Neural cell (in vitro differentiated cells): ENCODE measurements around the gene ANKRD23.

DNA sequence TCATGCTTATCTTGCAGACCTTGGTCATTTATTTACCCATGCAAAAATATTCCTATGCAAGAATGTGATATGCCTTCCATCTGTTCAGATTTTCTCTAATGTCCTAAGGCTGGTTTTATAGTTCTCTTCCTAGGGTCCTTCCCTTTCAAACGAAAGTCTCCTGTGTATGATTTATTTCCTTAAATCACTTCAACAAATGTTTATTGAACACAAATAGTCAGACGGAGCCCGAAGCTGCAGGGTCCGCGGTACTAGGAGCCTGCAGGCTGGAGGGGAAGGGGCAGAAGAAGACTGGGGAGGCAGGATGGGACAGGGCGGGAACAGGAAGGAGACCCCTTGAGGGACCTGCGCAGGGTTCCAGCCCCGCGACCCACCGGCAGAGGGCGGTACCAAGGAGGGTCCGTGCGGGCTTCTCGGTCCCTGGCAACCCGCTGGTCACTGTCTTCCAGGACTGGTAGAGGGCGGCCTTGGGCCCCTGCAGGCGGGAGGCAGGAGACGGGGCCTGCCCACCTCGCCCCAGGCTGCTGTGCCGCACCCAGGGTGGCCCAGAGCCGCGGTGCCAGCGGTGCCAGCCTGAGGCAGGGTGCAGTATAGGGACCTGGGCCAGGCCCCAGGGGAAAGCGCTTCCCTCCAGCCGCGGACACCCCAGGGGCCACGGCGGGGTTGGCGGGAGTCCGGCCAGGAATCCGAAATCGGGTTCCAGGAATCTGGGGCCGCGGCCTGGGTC is 34.6 kb downstream of the NEURL3 start:
- RAMPAGE, long total RNA = no peak

DNA sequence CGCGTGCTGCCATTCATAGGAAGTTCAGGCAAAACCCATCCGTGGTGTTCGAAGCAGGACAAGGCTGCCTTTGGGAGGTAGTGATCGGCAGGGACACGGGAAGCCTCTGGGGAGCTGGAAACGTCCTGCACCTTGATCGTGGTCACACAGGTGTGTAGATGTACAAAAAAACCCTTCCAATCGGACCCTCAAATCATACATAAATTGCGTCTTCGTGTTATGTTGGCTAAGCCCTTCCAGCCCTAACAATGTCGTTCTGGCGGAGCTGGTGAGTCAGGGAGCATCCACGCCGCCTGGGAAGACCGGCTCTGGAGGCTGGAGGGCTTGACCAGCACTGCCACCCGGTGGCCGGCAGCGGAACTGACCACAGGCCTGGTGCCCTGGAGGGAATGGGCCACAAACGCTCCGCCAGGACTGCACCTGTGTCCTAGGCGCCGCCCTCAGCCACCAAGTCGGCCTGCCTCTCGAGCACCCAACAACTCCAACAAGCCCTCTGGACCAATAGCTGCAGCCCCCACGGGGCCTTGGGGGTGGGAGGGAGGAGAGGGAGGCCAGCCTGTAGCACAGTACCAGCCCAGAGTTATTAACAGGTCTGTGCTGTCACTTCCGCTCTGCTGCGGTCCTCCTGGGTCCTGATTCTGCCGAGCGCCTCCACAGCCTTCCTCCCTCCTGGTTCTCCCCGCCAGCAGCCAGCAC is 4.2 kb upstream of the NEURL3 start:
- RAMPAGE, long total RNA = no peak

DNA sequence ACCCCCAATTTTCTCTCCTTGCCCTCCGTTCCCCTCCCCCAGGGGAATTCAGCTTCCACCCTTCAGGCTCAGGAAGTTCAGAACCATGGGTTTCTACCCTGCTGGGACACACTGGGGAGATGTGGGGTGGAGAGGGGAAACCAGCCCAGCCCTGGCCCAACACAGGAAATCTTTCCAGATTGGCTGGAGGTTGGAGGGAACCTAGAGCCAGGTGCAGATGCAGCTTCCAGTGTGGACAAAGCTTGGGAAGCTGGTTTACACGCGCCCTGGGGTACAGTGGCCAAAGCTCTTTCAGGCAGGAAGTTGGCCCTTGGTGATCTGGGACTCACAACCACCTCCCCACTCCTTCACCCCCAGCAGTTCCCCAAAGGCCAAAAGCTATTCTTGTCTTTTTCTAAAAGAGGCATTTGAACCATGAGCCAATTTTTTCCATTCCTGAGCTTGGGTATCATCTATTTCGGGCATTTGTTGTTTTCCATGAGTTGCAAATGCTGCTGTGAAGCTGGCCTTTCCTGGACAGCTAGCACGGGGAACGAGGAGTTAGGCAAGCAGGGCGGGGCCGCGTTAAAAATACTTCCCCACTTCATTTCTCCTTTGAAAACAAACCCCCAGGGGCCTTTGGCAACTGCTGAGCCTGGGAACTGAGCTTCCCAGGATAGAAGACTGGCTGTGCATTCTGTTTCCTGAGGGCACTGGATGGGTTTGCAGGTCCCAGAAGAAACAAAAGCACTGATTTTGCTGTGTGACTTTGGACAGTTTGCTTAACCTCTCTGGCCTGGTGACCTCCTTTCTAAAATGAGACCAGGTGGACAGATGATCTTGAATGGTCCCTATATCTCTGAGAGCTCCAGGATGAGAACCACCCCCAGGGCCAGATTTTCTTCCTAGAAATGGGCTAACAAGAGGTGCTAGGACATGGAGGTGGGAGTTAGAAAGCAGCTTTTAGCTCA is 3.0 kb upstream of the ARID5A start:
- RAMPAGE, long total RNA = no peak

DNA sequence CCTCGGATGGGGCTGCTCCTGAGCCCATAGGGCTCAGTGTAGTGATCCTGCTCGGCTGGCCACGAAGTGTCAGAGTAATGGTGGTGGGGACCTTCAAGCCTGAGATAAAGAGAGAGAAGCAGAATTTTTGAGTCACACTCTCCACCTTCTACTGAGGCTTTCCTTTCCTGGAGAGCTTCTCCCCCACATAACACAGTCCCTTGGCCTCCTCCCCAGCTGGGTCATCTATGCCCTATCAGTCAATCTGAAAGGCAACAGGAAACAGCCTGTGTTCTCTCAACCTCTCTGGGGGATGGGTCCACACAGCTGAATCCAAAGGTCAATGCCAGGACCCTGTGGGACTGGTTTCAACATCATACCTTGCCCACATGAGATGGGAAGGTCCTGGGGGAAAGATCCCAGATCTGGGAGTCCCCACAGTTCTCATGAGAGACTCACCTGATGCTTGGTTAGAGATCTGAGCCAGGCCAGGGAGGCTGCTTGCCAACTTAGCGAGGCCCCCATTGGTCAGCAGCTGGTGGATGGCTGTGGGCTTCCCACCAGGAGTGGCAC is 36.4 kb downstream of the KANSL3 start:
- RAMPAGE, long total RNA = no peak

GRCh38 chr2:96663119-96663724 is 20.7 kb downstream of the FER1L5 start:
- RAMPAGE, long total RNA = no peak

- RAMPAGE, long total RNA = no peak
Measured at GRCh38 chr2:96665082-96665611, 22.6 kb downstream of the FER1L5 start.

DNA sequence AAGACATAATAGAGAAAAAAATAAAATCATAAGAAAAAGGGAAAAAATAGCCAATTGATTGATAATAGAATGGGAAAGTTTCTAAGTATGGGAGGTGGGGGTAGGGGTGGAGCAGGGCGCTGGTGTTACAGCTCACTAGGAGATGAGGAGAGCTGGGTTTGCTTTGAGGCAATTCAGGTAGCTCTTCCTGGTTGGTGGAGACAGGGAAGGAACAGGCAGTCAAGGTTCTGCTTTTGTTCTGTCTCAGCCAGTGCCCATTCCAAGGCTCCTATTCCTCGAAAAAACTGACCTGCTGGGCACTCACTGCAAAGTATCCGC is 1.7 kb upstream of the CNNM4 start:
- RAMPAGE, long total RNA = no peak

GRCh38 chr2:96762891-96763304 is 2.2 kb downstream of the CNNM4 start:
- RAMPAGE, long total RNA = no peak

GRCh38 chr2:96843906-96845007 is at the start of gene ANKRD23:
Gene ANKRD23, minus strand, starts transcription at chr2:96844021.
- RAMPAGE, long total RNA = no peak

DNA sequence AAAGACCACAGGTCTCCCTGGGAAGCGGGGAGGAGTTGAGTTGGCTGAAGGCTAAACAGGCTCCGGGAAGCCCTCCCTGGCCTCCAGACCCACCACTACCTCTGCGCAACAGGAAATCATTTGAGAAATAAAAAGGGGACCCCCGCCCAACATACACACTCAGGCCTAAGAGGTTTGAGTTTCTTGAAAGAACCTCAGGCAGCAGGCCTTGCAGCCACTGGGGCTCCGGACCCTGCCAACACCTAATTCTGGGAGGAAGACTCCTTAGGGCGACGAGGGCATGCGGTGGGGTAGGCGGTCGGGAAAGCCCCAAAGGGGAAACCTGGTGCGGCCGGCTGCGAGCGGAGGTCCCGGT is 1.8 kb downstream of the SEMA4C start:
- RAMPAGE, long total RNA = no peak

DNA sequence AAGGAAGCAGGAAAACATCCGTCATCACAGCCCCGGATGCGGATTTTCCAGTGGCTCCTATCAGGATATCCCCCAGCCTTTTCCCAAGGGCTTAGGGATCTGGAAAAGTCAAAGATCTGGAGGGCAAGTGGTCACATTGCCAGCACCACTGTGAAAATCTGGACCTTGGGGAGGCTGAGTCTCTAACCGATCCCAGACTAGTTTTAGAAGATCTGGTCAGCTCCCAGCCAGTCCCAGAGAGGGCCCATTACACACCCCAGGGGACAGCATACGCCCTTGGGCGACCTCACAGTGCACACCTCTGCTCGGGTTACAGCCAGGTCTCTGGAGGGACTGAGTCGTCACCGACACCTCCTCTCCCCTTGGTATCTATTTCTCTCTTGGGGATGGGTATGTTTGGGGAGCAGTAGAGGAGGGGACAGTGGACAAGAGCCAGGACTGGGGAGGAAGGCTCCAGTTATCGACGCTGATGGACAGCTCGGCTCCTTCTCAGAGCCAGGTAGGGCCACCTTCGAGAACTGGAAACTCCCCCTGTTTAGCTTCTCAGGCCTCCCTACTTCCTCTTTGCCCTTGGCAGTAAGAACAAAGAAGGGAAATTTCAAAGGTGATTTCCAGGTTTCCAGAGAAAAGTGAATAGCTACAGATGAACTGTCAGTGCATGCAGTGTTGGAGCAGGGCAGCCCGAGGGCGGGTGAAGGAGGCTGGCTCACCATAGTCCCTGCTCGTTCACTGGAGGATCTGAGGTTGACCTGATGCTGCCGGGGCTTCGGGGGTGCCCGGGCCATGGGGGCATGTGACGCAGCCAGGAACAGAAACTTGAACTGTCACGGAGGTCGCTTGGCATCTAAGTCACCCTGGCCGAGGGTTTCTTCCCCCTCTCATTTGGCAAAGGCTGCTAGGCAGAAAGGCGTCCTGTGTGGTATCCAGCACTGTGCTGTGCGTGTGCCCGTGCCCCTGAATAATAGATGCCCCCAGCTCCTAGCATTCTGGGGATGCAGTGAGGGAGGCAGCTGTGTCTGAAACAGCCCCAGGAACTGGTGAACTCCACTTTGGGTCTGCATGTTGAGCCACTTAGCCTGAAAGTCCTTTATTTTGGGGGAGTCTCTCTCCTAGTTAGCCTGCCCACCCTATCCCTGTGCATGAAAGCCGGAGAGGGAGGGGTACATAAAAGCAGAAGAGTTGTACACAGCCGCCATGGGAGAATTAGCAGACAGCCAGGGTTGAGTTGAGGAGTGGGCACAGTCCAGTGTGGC is 4.5 kb upstream of the SEMA4C start:
- RAMPAGE, long total RNA = no peak

DNA sequence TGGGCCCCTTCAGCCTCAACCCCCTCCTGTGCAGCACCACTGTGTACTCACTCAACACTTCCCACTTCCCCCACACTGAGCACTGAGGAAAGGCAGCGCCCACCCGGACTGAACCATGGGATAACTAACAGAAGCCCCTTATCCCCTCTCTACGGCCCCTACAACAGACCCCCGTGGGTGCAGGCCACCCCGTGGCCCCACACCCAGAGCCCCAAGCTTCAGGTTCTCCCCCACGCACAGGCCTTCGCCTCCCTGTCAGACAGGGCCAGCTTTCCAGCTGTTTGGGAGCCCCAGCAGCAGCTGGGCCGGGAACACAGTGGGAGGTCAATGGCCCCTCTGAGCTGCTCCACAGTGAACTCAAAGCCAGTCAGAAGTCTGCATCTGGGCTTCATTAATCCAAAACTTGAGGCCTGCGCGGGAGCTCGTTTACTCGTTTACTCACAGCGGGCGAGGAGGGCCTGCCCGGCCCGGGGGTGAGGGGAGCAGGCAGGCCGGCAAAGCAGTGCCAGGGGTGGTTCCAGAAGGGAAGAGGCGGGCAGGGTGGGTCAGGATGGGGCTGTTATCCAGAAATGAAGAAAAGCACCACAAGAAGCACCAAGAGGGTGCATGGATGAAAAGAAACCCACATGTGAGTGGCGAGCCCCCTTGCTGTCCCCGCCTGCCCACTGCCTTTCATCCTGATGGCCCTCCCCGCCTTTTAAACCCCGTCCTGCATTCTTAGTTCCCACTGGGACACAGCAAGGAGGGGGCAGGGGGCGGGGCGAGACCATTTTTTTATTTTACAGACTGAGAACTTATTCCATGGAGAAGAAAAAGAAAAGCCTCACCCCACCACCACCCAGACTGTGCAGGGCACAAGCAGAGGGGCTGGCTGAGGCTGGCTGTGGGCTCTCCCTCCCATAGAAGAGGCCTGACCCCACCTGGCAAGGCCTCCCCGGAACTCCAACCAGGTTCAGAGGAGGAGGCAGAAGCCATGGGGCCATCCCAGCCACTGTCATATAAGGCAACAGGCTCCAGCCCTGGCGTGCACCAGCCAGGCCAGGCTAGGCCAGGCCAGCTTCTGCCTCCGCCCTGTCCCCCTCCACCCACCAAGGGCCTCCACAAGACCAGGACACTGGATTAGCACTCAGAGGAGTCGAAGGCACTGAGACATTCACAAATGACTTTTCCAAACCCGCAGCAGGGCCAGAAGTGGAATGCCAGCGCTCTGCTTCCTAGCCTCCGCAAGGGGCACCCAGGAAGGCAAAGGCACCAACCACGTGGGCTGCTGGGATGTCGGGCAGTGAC is 37.1 kb upstream of the SEMA4C start:
- RAMPAGE, long total RNA = no peak

DNA sequence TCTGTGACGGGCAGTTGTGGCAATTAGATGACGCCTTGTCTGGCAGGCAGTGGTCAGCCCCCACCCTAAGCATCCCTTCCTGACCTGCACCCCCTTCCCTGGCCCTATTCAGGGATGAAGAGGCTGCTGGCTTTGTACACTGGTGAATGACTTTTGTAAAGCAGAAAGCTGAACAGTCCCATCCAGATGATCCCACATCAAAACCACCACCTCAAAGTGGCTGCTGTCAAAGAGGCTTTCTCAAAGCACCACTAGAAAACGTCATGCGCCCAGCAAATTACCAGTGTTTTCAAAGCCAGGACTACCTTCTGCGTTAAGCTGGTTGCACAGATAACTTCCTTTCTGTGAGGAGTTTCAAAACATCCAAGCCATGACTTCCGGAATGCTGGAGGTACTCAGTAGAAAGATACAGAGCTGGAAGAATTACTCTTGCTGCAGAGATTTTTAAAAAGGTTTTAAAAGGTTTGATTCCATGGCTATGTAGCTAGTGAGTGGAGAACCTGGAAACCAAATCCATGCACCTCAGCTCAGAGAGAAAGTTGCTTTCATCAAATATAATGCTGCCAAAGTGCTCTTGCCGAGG is 23.5 kb downstream of the FAM178B start:
- RAMPAGE, long total RNA = no peak

- RAMPAGE, long total RNA = no peak
Measured at GRCh38 chr2:97552786-97553278, 36.8 kb downstream of the ANKRD36B start.

DNA sequence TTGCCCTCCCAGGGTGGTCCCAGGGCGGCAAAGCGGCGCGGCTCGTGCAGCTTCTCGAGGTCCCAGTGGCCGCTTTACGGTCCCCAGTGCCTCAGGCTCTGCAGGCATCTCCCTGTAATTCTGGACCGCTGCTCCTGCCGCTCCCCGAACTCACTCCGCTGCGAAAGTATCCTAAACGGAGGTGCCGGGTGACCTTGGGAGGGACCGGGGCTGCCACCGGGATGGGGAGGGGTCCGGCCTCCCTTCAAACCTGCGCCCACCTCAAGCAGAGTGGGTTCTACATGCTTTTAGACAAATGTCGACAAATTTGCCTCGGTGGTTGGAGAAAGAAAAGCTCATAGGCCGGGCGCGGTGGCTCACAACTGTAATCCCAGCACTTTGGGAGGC is 357 bp downstream of the COX5B start:
- RAMPAGE, long total RNA = no peak

DNA sequence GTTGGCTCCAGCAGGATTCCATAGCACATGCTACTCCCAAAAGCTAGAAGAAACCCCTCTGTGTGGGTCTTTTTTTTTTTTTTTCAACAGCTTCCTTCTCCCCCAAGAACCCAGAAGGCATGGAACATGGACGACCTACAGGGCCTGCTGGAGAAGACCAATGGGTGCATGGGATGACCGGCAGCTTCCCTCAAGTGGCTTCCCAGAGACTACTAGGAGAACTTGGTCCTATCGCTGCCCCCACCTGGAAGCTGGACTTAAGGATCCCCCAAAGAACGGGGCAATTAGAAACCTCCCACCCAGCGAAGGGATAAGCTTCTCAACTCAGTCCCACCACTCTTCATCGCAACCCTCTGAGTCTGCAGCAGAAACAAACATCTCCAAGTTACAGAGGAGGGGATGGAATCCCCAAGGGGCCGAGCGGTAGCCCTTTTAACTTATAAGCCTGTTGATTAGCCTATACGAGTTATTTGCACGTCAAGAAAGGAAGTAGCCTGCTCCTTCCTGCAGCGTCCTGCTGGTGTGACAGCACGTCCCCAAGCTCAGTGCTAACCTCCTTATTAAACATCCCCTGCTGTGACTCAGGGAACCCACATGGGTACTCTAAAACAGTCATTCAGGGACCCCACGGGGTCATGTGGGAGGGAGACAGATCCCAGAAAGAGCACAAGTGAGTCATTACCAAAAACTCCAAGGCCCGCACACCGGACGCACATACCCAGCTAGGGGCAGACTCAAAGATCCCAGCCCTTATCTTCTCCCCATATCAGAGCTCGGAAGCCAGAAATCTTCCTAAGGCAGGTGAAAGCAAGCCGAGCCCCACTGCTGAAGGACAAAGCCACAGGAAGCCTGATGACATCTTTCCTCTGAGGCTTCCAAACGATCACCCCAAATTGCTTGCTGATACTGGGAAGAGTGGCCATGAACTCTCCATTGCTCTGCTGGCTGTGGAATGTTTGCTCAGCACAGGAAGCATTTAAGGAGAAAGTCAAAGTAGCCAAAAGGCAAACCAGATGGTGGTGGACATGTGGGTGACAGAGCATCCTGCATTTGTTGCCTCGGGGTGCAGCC is 1.2 kb downstream of the ACTR1B start:
- RAMPAGE, long total RNA = no peak

DNA sequence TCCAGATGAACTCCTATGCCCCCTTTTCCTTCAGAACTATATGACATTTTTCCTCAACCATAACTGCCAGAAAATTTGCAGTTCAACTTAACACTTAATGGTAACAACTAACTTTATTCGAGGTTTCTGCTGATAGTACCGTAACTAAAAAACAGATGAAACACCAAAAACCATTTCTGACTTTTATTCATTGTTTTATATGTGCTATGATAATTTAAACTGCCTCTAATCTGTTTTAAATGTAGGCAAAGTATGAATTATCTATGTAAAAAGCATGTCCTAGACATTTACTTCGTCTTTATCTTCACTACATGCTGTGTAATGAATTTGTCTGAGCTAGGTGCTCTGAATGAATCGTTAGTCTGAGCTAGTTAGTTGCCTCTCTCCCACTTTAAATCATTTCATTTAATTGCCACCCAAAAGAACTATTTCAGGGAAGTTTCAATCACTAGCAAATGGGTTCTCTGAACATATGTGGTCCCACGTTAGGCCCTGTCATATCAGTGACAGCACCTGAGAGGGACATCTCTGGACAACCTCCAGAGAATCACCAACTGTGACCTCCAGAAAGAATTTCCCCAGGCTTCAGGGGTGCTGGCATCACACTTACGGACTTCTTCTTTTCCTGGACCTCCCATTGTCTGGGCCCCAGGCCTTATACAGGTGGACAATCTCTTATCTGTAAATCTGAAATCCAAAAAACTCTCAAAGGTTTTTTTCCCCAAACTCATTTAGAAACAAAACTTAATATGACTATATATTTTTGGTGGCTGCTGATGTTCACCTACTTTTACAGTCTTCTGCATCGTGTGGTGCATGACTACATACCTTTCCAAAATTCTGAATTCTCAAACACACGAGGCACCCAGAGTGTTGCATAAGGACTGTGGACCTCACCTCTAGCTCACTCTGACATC is 73.8 kb downstream of the ZAP70 start:
- RAMPAGE, long total RNA = no peak

DNA sequence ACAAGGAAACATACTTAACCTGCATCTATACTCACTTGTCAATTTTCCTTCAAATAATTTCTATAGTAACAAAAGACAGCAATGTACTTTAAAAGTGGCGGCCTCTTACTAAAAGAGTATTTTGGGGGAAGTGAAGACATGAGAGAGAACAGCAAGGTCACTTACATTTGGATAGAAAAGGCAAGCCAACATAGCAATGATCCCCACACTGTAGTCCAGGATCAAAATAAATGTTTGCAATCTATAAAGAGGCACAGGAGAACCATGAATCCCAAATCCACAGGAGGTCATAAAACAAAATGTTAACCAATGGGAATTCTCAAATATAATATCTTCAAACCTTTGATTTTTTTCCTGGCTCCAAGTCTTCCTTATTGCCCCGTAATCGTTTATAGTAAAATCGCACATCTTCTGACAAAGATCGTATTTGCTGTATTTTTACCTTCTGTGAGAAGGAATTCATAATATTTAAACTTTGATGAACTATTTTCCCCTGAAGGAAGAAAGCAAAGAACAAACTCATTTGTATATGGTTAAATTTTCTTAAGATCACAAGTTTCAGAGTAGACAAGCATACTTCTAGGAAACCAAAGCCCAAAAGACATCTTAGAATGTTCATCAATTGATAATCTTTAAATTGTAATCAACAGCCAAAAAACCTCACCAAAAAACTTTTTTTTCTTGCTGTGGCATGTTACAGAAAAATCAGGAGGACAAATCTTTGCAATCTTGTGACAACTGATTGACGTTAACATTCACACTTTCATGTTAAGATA is 92.0 kb downstream of the ZAP70 start:
- RAMPAGE, long total RNA = no peak

DNA sequence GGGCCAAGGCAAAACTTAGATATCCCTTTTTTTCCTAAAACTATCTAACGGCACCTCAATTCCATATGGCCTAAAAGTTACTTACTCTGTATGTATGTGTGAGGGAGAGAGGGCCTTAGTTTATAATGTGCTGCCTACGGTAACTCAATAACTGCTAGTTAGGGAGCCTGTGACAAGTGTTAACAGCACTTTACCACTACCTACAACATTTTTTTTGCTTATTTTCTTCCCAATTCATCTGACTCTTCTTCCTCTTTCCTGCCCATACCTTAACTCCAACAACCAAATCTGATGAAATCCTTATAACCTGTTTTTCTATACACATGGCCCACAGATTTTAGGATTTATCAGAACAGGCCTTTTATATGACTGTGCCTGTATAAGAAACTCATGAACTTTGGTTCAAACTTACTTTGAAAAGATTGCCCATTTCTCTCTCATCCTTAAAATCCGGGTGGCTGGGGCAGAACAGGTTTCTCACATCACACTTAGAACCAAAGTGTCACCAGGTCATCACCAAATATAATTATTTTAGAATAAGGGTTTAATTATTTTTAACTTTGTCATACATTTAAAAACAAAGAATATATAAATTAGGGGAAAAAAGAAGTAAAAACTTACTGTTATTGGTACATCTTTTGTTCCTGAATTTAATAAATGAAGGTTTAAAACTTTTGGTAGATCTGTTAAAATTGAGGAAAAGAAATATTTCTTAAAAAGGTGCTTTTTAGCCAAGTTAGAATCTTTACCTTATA is 119.5 kb downstream of the ZAP70 start:
- RAMPAGE, long total RNA = no peak

- RAMPAGE, long total RNA = no peak
Measured at GRCh38 chr2:97886202-97887093, 109.3 kb downstream of the TMEM131 start.